Stomach (tissue), 7 donors: ENCODE measurements around a stretch of chr7.

GRCh38 chr7:95546391-95547200, 49.7 kb downstream of the PDK4 start:
- PRO-cap: no peak
- RAMPAGE, long total RNA, 5 experiments: no peak in any of the 5 experiments
- RRBS: no CpG with 5 or more reads among the region's 7 CpGs

DNA sequence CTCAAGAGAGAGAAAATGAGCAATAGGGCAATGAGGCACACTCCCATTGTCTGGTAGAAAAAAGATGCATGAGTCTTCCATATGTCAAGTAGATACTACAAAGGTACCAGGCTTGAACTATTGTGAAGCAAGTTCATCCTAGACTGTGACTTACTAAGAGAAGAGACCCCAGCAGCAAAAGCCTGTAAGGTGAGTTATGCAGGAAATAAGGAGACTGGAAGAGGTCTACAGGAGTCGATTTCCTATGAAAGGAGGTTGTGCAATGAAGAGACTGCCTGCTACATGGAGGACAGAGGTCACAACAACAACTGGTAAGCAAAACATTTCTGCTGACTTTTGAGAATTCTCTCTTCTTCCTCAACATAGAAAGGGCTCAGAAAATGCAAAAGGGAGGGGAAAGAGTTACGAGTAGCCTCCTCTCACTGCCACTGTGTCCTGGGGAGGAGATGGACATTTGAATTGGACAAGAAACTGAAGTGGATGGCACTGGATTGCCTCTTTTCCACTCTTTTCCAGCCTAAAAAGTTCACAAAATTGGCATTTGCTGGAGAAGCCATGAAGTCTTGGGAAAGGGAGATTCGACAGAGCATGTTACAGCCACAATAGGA, 42.4 kb downstream of the PDK4 start:
- PRO-cap: no peak
- RAMPAGE, long total RNA, 5 experiments: no peak in any of the 5 experiments
- RRBS: no CpG with 5 or more reads among the region's 3 CpGs

- PRO-cap: unidirectional peak, minus-strand start at chr7:95587050
- RAMPAGE, long total RNA, 5 experiments: start-site peak on the minus strand in 1 of 5 experiments, at chr7:95587013-95587101 at its widest, 73 reads per replicate
- RRBS: no CpG with 5 or more reads among the region's 3 CpGs
Measured at GRCh38 chr7:95586731-95587334, 9.5 kb downstream of the PDK4 start.

- PRO-cap: no peak
- RAMPAGE, long total RNA, 5 experiments: no peak in any of the 5 experiments
- RRBS: no CpG with 5 or more reads among the region's 5 CpGs
Measured at GRCh38 chr7:95607341-95608105, 11.2 kb upstream of the PDK4 start.

DNA sequence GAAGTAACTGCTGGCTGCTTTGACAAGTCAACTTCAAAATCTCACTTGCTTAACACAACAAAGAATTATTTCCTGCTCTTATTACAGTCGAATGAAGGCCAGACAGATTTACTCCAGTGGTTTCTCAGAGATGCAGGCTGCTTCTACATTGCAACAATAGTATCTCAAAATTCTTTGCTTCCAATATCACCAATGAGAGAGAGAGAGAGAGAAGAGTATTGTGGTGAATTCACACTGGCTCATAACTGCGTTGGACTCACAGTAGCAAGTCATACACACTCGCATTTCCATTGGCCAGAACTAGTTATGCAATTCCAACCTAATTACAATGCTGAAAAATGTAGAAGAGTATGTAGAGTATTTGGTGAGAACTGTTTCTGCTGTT, 34.3 kb upstream of the PDK4 start:
- PRO-cap: unidirectional peak, minus-strand start at position 243 of the sequence
- RAMPAGE, long total RNA, 5 experiments: no peak in any of the 5 experiments
- RRBS: no CpG with 5 or more reads among the region's 3 CpGs

- PRO-cap: no peak
- RAMPAGE, long total RNA, 5 experiments: no peak in any of the 5 experiments
- RRBS: no CpG with 5 or more reads among the region's 2 CpGs
Measured at GRCh38 chr7:95774196-95774501, 1.8 kb downstream of the DYNC1I1 start.

- PRO-cap: no peak
- RAMPAGE, long total RNA, 5 experiments: start-site peak on the minus strand in 1 of 5 experiments, at chr7:96220831-96221305 at its widest, 7 to 8 reads per replicate
- RRBS: no CpG with 5 or more reads among the region's 5 CpGs
Measured at GRCh38 chr7:96220762-96221295, 101.1 kb downstream of the SLC25A13 start.

- PRO-cap: no peak
- RAMPAGE, long total RNA, 5 experiments: no peak in any of the 5 experiments
- RRBS: no CpG with 5 or more reads among the region's 1 CpG
Measured at GRCh38 chr7:96377326-96377650, 55.4 kb upstream of the SLC25A13 start.

DNA sequence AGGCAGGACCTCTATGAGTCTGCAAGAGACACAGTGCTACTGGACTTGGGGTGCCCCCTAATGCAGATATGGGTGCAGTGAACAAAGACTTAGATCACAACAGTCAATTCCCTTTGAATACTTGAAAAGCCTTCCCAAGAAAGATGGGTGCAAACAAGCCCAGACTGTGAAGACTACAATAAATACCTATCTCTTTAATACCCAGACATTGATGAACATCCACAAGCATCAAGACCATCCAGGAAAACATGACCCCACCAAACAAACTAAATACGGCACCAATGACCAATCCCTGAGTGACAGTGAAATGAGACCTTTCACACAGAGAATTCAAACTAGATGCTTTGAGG, 129.0 kb upstream of the DLX6 start:
- PRO-cap: no peak
- RAMPAGE, long total RNA, 5 experiments: no peak in any of the 5 experiments
- RRBS: no CpG with 5 or more reads among the region's 1 CpG

DNA sequence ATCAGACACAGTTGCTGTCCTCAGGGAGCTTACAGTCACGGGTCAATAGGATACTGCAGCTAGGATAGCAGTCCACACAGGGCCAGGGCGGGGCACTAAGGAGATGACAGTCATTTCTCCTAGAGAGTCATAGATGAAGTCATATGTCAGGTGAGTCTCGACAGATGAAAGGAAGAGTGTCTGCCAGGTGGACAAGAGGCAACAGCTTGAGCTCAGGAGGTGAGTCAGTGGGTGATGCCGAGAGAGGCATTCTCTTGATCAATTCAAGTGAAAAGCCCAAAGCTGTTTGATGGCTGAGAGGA, 486 bp upstream of the LMTK2 start:
- PRO-cap: no peak
- RAMPAGE, long total RNA, 5 experiments: no peak in any of the 5 experiments
- RRBS: no CpG with 5 or more reads among the region's 4 CpGs

DNA sequence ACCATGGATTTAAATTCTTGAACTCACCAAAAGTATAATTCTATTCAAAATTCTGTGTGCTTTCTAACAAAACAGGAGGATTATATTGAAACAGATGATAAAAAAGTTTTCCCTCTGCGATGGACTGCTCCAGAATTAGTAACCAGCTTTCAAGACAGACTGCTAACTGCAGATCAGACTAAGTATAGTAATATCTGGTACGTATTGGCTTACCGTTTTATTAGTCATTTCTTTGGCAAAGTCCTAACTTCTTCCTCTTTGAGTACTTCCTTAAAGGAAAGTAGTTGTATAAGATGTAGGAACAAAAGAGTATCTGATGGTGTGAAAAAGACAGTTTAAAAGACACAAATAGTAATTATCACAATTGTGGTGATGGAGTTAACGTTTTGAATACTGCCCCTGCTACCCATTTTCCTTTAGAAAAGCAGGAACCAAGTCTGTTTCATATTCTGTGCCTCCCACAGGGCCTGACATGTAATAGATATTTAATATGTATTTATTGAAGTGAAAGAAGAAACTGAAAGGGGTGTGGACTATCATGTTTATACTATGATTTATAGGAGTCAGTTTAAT, 24.4 kb upstream of the BHLHA15 start:
- PRO-cap: no peak
- RAMPAGE, long total RNA, 5 experiments: no peak in any of the 5 experiments
- RRBS: no CpG with 5 or more reads among the region's 4 CpGs

DNA sequence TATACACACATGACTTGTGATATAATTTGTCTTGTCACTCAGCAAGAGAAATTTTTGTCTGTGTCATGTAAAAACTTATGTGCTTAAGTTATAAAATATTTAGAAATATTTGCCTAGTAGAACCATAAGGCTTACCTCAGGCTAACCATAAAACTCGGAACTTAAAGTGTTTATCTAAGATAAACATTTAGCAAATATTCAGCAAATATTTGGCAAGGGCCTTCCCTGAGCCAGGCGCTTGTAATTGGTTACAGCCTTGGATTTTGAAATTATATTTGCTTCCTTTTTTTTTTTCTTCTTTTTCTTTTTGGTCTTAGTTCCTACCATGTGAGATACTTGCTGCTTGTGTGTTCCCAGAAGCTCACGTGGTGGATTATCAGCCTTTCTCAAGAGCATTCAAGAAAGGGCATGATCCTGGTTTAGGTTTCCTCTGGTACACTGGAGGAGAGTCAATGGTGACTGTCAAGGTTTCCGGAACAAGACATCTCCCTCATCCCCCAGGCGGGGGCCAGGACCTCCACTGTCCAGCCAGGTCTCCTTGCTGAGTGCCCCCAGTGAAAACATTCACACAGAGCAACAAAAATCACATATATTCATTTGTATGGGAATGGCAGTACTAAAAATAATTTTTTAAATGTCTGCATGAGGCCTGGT, 5.2 kb upstream of the BRI3 start:
- PRO-cap: no peak
- RAMPAGE, long total RNA, 5 experiments: no peak in any of the 5 experiments
- RRBS: no CpG with 5 or more reads among the region's 5 CpGs

DNA sequence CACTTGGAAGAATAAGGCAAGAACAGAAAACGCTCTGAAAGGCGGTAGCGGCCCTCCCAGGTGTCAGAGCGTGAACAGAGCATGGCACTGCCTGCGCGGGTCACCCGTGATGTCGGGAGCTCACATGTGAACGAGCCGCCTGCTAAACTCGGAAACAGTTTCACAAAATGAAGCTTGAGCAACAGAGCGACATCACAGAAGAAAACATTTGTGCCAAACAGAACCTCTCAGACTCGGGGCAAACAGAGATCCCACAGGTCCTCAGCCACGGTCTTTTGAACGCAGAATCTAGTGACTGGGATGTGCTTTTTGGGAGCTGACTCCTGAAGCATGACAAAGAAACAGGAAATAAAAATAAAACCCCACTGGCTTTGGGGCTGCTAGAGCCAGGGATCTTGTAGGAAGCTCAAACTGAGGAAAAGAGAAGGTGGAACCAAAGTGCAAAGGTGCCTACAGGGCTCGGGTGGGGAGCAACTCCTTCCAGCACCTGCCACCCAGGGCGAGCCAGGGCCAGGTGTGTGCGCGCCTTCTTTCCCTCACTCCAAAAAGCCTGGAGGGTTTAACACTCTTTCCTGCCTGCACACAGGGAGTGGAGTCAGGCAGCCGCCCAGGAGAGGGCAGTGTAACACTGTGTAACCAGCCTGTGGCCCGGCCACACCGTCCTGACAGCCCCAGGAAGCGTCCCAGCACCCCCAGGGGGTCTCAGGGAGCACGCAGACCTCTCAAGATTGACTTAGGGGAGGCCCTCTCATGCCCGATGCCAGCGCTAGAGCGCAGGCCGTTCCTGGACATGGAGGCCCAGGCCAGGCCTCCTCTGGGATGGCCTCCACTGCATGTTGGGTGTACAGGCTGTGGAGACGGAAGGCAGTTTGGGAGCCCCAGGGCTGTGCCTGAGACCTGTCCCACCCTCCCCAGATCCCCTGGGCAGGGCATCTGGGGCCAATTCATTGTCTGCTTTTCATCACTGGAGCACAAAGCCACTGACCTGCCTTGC, 13.2 kb downstream of the BRI3 start:
- PRO-cap: no peak
- RAMPAGE, long total RNA, 5 experiments: start-site peak on the plus strand in 1 of 5 experiments, centred at position 618 of the sequence, 7 reads per replicate
- RRBS: no CpG with 5 or more reads among the region's 29 CpGs

DNA sequence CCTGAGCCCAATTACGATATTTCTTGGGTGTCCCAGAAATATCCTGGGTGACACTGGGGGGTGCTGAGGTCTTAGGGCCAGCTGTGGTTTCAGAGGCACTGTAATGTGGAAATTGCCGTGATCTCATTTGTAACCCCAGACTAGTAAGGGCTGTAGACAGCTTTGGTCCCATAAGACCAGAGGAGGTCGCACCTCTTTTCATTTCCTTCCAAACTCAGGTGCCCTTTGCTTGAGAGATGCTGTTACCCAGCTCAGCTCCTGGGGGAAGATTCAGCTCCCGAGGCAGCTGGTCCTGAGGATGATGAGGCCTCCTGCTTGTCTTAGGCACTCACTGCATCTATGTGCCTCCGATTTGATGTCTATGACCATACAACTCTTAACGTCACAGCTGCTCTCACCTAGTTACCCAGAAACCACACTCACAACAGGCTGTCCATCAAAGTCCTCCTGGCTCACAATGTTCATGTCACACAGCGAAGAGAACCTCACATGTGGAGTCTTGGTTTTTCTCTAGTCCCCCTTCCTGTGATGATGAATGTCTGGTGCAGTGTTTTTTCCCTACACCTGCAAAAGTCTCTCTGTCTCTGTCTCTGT, 102.4 kb upstream of the NPTX2 start:
- PRO-cap: no peak
- RAMPAGE, long total RNA, 5 experiments: no peak in any of the 5 experiments
- RRBS: no CpG with 5 or more reads among the region's 7 CpGs

GRCh38 chr7:98922332-98922636, 44.0 kb downstream of the TRRAP start:
- PRO-cap: no peak
- RAMPAGE, long total RNA, 5 experiments: no peak in any of the 5 experiments
- RRBS: no CpG with 5 or more reads among the region's 5 CpGs

DNA sequence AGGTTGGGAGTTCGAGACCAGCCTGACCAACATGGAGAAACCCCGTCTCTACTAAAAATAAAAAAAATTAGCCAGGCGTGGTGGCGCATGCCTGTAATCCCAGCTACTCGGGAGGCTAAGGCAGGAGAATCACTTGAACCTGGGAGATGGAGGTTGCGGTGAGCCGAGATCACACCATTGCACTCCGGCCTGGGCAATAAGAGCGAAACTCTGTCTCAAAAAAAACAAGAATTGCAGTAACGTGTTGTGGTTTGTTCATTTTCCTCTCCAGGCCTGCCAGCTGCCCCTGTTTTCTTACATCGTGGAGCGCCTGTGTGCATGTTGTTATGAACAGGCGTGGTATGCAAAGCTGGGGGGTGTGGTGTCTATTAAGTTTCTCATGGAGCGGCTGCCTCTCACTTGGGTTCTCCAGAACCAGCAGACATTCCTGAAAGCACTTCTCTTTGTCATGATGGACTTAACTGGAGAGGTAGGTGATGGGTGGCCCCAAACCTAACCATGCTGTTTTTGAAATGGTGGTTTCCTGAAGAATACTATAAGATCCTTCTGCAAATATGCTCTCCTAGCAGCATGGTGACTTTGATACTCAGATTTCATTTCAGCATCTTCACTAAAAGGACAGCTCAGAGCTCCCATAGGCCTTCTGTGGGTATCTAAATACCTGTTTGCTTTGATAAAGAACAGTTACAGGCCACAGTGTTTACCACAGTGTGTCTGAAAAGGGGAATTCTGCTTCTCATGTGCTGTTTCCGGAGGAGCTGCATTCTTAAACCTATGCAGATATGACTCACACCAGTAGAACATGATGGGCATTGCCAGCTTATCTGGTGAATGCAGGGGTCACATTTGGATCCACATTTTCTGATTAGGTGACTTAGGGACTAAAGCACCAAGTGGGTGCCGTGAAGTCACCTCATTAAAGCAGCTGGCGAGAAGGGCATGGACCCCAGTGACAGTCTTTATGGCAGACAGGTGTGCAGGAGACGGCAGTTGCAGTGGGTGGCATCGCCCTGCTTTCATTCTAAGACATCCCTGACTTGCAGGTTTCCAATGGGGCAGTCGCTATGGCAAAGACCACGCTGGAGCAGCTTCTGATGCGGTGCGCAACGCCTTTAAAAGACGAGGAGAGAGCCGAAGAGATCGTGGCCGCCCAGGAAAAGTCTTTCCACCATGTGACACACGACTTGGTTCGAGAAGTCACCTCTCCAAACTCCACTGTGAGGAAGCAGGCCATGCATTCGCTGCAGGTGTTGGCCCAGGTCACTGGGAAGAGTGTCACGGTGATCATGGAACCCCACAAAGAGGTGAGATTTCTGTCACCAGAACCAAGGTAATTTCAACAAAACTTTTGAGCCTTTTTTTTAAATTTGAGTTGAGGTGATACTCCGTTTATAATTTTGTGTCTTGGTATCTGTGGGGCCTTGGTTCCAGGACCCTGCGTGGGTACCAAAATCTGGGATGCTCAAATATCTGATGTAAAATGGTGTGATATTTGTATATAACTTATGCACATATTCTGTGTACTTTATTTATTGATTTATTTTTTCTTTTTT, 52.6 kb downstream of the TRRAP start:
- PRO-cap: no peak
- RAMPAGE, long total RNA, 5 experiments: start-site peak on the plus strand in 1 of 5 experiments, centred at positions 29 to 1,196 of the sequence, 5 to 15 reads per replicate
- RRBS: no CpG with 5 or more reads among the region's 34 CpGs

DNA sequence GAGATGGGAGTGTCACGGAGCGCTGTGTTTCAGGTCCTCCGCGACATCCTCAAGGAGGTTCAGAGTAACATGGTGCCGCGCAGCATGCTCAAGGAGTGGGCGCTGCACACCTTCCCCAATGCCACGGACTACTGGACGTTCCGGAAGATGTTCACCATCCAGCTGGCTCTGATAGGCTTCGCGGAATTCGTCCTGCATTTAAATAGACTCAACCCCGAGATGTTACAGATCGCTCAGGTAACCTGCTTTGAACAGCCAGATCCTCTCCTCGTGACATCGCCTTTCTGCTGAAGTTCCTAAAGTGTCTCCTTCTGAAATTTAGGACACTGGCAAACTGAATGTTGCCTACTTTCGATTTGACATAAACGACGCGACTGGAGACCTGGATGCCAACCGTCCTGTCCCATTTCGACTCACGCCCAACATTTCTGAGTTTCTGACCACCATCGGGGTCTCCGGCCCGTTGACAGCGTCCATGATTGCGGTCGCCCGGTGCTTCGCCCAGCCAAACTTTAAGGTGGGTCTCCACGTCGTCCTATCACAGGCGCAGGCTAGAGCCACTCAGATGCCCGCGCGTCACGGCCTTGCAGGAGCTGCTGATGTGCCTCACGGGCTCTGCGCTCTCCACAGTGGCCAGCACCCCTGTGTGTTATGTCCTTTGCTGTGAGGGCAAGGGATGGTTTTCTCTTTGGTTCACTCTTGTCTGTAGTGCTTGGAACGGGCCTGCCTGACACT, 132.7 kb downstream of the SMURF1 start:
- PRO-cap: no peak
- RAMPAGE, long total RNA, 5 experiments: no peak in any of the 5 experiments
- RRBS: no CpG with 5 or more reads among the region's 42 CpGs

DNA sequence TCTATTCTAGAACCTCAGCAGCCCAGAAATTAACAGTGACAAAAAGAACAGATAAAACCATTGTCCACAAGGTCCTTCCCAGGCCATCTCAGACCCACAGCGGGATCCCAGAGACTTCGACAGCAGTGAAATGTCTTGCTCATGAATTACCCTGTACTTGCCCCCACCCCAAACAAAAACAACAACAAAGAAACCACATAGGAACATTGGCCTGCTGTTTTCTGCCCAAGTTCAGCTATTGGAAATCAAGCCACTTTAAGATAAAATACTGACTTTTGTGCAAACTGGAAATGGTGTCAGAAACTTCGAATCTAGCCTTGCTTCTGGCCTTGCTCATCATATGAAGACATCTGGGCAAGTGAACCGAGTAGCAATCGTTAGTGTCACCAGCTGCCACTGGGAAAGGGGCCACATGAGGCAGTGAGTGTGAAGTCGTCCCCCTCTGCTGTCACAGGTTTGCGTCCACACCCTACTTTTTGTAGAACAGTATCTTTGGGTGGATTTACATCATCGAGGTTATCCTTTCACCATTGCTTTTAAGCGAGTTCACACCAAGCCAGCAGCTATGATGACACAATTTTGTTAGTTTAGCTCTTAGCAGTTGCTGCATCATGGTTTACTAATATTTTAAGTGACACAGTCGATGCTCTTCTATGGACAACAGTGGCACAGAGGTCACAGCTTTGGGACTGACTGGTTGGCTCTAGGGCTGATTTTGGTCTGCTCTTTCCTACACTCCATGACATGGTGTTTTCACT, 114.7 kb downstream of the SMURF1 start:
- PRO-cap: no peak
- RAMPAGE, long total RNA, 5 experiments: start-site peak on the minus strand in 1 of 5 experiments, centred at position 269 of the sequence, 6 reads per replicate
- RRBS: no CpG with 5 or more reads among the region's 10 CpGs

- PRO-cap: bidirectional peak, plus-strand start at chr7:99099264, minus-strand start at chr7:99099124
- RAMPAGE, long total RNA, 5 experiments: no peak in any of the 5 experiments
- RRBS: no CpG with 5 or more reads among the region's 3 CpGs
Measured at GRCh38 chr7:99099003-99099380, 44.9 kb downstream of the SMURF1 start.

DNA sequence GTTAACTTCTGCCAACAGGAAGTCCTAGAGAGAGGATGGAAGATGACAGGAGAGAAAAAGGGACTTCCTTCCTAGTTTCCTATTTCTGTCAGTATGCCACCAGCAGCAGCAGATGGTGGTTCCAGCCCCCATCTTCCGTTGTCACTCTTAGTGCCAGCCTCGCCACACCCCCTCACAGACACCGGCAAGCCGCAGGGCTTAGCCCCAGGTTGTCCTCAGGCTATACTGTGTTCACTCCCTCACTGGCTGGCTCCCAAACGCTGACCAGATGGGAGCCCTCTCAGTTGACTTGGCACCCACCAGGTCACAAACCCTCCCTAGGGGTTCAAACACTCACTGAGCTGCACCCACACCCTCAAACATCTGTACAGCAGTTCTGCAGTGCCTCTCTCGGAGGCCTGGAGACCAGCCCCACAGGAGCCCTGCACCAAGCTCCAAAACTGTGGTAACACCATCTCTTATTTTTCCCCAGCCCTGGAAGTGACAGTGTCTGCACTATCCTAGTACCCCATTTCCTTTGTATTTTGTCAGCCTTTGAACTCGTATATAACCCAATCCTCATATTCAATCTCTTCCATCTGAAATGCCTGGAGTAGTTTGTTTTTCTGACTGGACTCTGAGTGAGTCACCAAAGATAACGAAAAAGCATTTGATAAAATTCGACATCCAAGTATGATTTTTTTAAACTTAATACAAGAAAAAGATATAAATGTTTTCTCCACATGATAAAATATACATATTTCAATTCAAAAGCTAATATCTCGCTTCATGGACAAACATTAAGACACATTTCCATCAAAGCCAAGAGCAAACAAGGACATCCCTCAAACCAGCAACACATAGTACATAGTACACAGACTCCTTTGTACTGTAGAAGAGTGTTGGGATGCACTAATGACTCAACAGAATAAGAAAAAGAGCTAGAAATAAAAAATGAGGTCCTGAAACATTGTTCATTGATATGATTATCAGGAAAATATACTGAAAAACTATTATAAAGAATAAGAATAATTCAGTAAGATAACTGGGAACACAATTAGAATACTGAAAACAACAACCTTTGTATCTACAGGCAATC, 34.5 kb downstream of the SMURF1 start:
- PRO-cap: no peak
- RAMPAGE, long total RNA, 5 experiments: start-site peak on the minus strand in 2 of 5 experiments, centred at positions 431 to 997 of the sequence, 5 to 13 reads per replicate
- RRBS: no CpG with 5 or more reads among the region's 10 CpGs